Measurements from ENCODE around the genes OR52B4, HBG1, OR51B4, OR51B5, OR51Q1, UBQLNL, TRIM22, OR52E4 and OR52E5.

DNA sequence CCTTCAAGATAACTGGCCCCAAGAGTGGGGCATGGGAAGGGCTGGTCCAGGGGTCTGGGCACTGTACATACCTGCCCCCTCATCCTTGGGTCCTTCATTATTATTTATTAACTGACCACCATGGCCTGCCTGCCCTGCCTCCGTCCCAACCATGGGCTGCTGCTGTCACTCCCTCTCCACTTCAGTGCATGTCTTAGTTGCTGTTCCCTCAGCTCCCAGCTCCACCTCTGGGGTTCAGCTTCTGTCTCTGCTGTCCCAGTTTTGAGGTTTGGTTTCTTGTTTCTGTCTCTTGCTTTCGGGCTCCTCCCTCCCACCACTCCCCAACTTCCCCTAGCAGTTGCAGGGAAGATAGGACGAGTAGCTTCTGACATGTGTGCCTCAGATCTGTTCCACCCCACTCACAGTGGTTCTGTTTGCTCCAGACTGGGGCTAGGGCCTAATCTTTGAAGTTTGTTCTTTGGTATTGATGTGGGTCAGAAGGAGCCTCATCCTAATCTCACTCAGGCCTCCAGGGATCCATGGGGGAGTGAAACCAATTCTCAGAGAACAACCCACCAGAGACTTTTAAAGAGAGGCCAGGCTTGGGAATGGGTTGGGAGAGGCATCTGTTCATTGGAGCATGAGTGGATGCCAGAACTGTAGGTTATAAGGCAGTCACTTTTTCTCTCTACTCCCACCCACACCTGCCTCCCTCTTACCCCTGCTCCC lies 2.6 kb upstream of the RRM1 start:
- RRBS: no CpG with 5 or more reads among the region's 3 CpGs

- RRBS: no CpG with 5 or more reads among the region's 4 CpGs
Measured at GRCh38 chr11:4368135-4368567, at the start of gene OR52B4. Gene OR52B4, minus strand, starts transcription at chr11:4368386.

- RRBS: no CpG with 5 or more reads among the region's 1 CpG
Measured at GRCh38 chr11:4546719-4547387, 1.9 kb downstream of the OR52M1 start.

- RRBS: no CpG with 5 or more reads among the region's 3 CpGs
Measured at GRCh38 chr11:4610203-4610572, 2.2 kb upstream of the TRIM68 start.

DNA sequence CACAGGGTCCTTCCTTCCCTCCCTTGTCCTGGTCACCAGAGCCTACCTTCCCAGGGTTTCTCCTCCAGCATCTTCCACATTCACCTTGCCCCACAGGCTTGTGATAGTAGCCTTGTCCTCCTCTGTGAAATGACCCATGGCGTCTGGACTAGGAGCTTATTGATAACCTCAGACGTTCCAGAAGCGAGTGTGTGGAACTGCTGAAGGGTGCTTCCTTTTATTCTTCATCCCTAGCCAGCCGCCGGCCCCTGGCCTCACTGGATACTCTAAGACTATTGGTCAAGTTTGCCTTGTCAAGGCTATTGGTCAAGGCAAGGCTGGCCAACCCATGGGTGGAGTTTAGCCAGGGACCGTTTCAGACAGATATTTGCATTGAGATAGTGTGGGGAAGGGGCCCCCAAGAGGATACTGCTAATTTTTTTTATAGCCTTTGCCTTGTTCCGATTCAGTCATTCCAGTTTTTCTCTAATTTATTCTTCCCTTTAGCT lies at the start of gene HBG1:
HBG1 (minus strand) TSS at position 191 of the 488 bp plus-strand sequence.
- RRBS: no CpG with 5 or more reads among the region's 7 CpGs

GRCh38 chr11:5301827-5302298 lies at the start of gene OR51B4:
Gene OR51B4, minus strand, starts transcription at chr11:5301946.
- RRBS: no CpG with 5 or more reads among the region's 3 CpGs

- RRBS: no CpG with 5 or more reads among the region's 4 CpGs
Measured at GRCh38 chr11:5343389-5343711, at the start of gene OR51B5. Gene OR51B5, minus strand, starts transcription at chr11:5343524.

- RRBS: no CpG with 5 or more reads among the region's 1 CpG
Measured at GRCh38 chr11:5421966-5422242, at the start of gene OR51Q1. Gene OR51Q1, plus strand, starts transcription at chr11:5422111.

GRCh38 chr11:5488068-5488684 lies 309 bp upstream of the OR52D1 start:
- RRBS: no CpG with 5 or more reads among the region's 1 CpG

DNA sequence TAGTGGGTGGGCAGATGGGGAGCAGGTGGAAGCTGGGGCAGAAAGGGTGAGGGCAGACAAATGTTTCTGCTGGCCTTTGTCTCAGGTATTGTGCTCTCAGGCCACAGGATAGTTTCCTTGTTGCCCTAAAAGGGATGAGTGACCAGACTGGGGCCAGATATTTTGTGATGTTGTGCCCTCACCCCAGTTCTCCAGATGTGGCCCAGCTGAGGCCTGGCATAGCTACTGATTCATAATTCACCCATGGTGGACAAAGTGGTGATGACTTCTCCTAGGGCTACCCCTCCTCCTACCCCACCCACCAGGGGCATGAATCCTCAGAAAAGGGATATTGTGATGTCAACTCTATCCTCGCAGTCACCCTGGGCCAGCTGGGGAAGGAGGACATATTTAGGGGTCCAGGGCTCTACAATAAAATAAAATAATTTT lies at the start of gene UBQLNL:
UBQLNL (minus strand) TSS at position 252 of the 429 bp plus-strand sequence.
- RRBS: no CpG with 5 or more reads among the region's 1 CpG

DNA sequence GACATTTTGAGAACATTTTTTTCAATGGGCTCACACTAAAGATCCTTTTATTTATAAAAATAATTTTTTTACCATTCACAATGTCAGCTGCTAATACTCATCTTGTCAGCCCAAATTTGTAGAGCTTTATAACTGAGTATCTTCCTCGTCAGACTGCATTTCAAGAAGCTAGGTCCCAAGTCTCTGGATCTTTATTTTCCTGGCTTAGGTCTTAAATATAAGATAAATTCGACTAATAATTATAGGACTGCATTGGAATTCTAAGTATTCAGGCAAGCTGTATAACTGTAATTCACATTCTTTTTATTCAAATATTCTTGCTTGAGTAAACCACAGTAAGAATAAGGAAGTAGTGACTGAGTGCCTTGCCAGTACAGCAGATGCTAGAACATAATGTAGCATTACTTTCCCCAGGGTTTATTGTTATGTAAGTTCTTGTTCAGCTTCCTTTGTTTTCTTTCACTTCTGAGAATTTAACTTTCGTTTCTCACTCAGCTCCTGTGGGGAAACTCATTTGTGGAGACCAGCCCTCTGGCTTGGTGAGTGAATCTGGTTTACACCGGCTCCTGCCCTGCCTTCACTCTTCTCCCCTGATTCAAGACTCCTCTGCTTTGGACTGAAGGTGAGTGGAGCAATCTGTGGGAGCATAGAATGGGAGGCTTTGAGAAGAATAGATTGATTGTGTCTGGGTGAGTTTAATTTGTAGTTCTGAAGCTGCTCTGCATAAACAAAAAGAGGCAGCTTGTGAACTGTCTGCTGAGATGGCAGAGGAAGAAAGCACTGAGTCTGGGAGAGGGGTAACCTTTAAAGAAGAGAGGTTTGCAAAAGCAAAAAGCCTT lies at the start of gene TRIM22:
TRIM22 (plus strand) TSS at position 513 of the 839 bp plus-strand sequence.
- RRBS: no CpG with 5 or more reads among the region's 4 CpGs

- RRBS: no CpG with 5 or more reads among the region's 5 CpGs
Measured at GRCh38 chr11:5880287-5880814, at the start of gene OR52E4. Gene OR52E4, plus strand, starts transcription at chr11:5880629.

GRCh38 chr11:5892909-5893330 lies at the start of gene OR52E5:
Gene OR52E5, plus strand, starts transcription at chr11:5893208.
- RRBS: no CpG with 5 or more reads among the region's 3 CpGs

GRCh38 chr11:5937796-5938470 lies 4.1 kb upstream of the OR56A3 start:
- RRBS: 85% methylated on average over 5 of the region's 33 CpGs

DNA sequence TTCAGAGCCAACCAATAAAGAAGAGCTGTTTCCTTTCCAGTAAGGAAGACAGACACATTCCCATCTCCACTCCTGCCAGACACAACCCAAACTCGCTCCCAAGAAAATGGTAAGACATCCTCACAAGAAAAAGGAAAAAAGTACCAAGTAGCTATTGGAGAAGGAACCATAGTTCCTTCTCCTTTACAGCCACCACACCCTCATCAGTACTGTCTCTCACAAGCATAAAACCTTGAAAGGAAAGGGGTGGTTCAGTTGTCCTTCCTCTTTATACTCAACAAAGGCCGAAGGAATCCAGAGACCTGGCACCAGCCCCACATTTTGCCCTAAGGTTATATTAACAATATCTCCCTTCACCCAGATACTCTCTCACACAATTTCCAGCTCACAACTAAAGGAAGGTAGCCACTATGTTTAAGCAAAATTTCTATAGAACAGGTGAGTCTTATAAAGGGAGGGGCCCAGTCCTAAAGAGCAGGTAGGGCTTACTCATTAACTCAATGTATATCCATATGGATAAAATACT lies 8.6 kb downstream of the FHIP1B start:
- RRBS: no CpG with 5 or more reads among the region's 2 CpGs

DNA sequence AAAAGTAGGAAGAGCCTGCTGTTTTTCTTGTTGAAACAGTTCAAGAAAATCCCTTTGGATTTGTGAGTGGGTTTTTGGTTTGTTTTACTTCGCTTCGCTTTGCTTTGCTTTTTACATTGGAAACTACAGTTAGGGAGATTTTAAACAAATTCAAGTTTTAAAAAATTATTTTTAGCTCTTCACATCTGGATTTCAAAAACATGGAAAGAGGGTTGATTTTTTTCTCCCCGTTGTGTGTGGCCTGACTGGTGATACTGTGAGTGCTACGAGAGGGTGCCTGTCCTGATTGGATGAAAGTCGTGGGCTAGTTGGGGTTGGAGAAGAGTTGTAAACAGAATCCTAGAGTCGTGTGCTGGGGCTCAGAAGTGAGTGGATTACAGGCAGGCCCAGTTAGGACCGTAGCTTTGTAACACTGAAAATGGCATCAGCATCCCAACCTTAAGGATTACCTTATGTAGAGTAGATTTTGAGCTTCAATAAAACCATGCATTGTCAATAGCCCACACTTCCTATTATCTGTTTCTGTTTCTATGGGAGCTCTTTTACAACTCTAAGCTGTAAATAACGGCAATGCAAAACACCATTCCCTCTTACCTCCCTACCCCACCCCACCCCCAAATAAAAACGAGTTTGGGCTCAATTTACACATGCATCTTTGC lies 24.3 kb downstream of the CAVIN3 start:
- RRBS: no CpG with 5 or more reads among the region's 9 CpGs

DNA sequence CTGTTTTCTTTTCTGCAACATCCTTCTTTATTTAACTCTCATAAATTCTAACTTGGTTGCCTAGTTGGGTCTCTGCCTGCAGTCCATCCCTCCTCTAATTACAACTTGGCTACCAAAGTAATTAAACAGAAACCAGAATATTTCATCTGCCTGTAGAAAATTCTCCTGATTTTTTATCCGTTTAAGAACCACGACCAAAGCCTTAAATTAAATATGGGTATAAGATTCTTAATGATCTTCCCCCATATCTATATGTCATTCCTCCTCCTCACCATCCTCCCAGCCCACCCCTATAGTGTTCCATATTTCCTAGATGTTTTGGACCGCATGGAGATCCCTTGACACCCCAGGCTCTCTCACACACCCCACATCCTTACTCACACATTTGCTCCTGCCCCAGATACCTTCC lies 32.4 kb upstream of the CAVIN3 start:
- RRBS: no CpG with 5 or more reads among the region's 3 CpGs

GRCh38 chr11:6402458-6403176 lies 12.3 kb downstream of the SMPD1 start:
- RRBS: no CpG with 5 or more reads among the region's 10 CpGs

DNA sequence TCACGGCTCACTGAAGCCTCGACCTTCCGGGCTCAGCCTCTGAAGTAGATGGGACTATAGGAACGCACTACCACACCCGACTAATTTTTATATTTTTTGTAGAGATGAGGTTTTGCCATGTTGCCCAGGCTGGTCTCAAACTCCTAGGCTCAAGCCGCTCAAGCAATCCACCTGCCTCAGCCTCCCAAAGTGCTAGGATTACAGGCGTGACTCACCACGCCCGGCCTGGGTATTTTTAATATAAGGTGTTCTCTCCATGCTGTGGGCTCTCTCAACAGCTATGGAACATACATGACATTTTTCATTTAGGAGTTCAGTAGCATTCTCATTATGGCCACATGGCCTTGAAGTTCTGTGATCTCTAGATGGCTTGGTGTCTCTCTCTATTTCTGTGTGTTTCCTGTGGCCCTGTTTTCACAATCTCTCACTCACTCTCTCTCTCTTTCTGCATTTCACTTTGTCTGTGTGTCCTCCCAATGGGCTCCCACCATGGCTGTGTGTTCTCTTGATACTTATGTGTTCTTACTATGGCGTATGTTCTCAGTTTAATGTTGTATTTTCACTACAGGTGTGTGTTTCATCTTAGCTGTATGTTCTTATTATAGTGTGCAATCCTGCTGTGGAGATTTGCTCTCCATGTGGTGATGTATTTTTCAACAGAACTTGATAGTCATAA lies 5.1 kb downstream of the HPX start:
- RRBS: no CpG with 5 or more reads among the region's 10 CpGs